Measurements from ENCODE around the gene CHCHD4.

GRCh38 chr3:12923497-12923982 lies 82.2 kb upstream of the RPL32 start:
- RRBS, result 93% methylated on average over 1 of the region's 13 CpGs

- RRBS, result 32% methylated on average over 10 of the region's 15 CpGs
Observed at GRCh38 chr3:12944394-12944774, 103.0 kb upstream of the RPL32 start.

GRCh38 chr3:12952988-12953886 lies 111.9 kb upstream of the RPL32 start:
- RRBS, result 97% methylated on average over 11 of the region's 27 CpGs

DNA sequence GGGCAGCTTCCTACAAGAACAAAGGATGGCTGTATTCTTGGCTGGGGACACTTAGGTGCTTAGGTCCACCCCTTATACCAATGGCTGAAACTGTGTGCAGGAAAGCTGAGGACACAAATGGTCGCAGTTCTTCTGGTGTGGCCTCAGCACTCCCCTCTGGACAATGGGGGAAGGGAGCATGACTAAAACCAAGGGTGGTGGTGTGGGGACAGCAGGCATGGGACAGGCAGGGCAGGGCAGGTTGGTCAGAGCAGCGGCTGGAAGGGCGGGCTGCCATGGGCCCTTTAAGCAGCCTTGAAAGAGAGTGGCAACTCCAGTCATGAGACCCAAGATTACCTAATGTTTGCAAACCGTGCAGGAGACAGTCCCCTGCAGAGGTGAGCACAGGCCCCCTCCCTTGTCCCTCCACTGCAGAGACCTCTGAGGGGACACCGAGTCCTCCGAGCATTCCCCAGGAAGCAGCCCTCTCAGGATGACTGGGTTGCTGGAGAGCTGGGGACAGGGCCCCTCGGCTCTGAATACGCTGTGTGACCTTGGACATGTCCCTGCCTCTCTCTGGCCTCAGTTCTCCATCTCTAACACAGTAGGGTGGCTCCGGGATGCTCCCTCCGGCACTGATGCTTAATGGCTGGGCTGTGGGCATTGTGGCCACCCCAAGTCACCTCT lies 81.4 kb downstream of the IQSEC1 start:
- RRBS, result no CpG with 5 or more reads among the region's 10 CpGs

- RRBS, result 44% methylated on average over 1 of the region's 12 CpGs
Observed at GRCh38 chr3:13277867-13278261, 142.3 kb downstream of the NUP210 start.

DNA sequence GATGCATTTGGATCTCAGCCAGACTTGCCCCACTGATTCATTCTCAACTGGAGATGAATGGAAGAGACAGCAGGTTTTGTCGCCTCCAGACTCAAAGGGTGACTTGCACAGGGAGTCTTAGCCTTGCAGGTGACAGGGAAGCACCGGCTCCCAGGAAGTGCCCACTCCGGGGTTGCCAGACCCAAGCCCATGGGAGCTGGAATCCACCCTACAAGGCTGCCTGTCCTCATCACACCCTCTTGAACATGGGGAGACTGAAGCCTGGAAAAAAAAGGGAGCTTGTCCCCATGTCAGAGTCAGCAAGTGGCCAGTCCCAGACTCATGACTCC lies 94.8 kb downstream of the NUP210 start:
- RRBS, result no CpG with 5 or more reads among the region's 3 CpGs

- RRBS, result no CpG with 5 or more reads among the region's 20 CpGs
Observed at GRCh38 chr3:13413539-13414727, 6.2 kb downstream of the NUP210 start.

DNA sequence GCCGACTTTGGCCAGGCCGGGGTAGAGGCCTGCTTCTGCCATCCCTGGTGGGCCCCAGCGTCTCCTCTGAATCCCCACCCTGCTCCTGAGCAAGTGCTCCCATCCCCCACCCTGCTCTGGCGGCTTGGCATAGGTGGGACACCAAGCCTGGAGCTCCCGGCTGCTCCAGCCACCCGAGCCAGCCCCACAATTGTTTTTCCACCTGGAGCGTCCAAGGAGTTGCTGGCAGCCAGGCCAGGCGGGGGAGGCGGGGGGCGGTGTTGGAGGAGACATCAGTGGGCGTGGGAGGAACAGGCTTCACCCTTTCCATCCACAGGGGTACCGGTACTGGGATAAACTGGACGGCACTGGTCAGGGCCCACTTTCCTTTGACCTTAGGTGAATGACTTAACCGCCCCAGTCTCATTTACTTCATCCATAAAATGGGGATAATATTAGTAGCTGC lies 32.4 kb upstream of the FBLN2 start:
- RRBS, result no CpG with 5 or more reads among the region's 14 CpGs

GRCh38 chr3:13518702-13519345 lies 30.1 kb upstream of the FBLN2 start:
- RRBS, result 20% methylated on average over 1 of the region's 15 CpGs

- RRBS, result no CpG with 5 or more reads among the region's 6 CpGs
Observed at GRCh38 chr3:13537690-13538219, 11.2 kb upstream of the FBLN2 start.

DNA sequence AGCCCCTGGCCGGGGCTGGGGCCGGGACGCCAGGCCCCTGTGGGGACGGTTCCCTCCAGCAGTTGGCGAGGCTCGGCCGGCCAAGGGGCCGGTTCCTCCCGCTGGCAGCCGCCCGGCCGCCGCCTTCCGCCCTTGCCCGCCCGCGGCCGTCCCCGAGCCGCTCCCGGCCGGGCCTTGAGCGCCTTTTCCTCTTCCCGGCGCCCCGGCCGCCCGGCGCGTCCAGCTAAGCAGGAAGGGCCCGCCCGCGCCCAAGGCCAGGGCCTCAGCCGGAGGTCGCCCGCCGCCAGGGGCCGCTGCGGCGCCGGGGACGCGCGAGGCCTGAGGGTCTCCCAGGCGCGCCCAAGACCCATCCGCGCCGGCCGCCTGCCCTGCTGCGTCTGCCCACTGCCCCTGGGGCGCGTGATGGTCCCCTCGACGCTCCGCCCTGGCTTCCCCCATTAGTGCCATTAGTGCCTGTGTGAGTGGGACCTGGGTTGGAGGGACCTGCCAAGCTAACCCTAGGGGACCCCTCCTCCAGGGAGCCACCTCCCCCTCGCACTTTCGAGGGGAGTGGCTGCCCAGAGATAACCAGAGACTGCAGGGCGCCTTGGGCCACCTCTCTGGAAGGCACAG lies 106.4 kb downstream of the FBLN2 start:
- RRBS, result 3% methylated on average over 40 of the region's 59 CpGs

DNA sequence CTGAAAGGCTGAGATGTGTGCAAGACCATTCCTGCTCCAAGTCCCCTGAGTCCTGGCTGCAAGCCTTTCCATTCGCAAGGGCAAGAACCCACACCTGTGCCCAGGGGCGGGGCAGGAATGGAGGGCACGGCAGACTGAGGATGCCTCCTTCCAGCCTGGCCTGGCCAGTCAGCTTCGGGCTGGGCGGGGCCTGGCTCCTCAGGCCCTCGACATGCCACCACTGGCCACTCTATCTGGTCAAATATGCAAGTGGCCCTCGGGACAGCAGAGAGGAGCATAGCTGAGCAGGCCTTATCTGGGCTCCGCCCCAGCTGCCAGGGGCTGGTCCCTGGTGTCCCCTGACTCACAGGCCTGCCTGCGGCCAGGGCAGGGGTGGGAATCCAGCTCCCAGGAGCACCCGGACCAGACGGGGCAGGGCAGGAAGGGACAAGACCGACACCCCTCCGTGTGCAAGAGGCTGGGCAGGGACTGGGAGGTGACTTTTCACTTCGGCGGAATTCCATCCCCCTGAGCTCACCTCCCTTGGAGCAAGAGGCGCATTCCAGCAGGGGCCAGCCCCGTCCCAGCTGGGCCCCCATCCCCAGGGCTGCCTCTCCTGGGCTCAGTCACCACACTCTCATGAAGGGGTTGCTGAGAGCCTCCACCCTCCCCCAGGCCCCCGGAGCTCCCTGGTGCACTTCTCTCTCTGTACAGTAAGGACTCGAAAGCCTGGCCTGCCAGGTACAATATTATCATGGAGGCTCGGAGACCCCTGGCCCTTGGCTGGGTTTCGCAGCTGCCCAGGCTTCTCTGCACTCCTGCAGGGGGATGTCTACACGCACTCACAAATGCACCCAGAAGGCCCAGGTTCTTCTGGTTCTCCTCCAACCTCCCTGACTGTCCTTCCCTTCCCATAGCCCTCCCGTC lies 29.6 kb downstream of the WNT7A start:
- RRBS, result no CpG with 5 or more reads among the region's 23 CpGs

GRCh38 chr3:14046878-14047412 lies 77.7 kb downstream of the CHCHD4 start:
- RRBS, result no CpG with 5 or more reads among the region's 9 CpGs

- RRBS, result no CpG with 5 or more reads among the region's 6 CpGs
Observed at GRCh38 chr3:14123141-14123673, 1.5 kb downstream of the CHCHD4 start.

DNA sequence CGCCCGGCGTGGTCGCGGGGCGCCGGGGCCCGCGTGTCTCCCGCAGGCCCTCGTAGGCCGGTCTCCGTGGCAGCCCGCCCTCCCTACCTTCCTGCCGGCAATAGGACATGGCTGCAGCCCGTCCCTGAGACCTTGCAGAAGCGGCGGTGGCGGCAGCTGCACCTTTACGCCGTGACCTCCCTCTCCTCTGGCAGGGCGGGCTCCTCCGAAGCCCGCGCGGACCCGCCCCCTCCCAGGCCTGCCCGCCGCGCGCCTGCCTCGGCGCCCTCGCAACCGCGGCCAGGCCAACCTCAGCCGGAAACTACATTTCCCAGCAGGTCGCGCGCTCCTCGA lies at the start of gene CHCHD4:
CHCHD4 (minus strand) TSS at position 303 of the 333 bp plus-strand sequence.
- RRBS, result 1% methylated on average over 6 of the region's 41 CpGs

GRCh38 chr3:14134174-14135033 lies 9.6 kb downstream of the TMEM43 start:
- RRBS, result no CpG with 5 or more reads among the region's 16 CpGs

- RRBS, result no CpG with 5 or more reads among the region's 3 CpGs
Observed at GRCh38 chr3:14175228-14176068, 3.0 kb downstream of the XPC start.

GRCh38 chr3:14204451-14205380 lies 26.1 kb downstream of the LSM3 start:
- RRBS, result no CpG with 5 or more reads among the region's 12 CpGs

- RRBS, result no CpG with 5 or more reads among the region's 10 CpGs
Observed at GRCh38 chr3:14366194-14366760, 36.1 kb upstream of the SLC6A6 start.

- RRBS, result no CpG with 5 or more reads among the region's 6 CpGs
Observed at GRCh38 chr3:14441598-14442049, 39.2 kb downstream of the SLC6A6 start.

All from SK-N-MC (cell line).